Suprapubic skin (tissue), 4 donors: ENCODE measurements around a stretch of chr5.

GRCh38 chr5:172175250-172175998, 12.6 kb downstream of the STK10 start:
- PRO-cap, result no peak
- RAMPAGE, long total RNA, 4 experiments, result no peak in any of the 4 experiments

DNA sequence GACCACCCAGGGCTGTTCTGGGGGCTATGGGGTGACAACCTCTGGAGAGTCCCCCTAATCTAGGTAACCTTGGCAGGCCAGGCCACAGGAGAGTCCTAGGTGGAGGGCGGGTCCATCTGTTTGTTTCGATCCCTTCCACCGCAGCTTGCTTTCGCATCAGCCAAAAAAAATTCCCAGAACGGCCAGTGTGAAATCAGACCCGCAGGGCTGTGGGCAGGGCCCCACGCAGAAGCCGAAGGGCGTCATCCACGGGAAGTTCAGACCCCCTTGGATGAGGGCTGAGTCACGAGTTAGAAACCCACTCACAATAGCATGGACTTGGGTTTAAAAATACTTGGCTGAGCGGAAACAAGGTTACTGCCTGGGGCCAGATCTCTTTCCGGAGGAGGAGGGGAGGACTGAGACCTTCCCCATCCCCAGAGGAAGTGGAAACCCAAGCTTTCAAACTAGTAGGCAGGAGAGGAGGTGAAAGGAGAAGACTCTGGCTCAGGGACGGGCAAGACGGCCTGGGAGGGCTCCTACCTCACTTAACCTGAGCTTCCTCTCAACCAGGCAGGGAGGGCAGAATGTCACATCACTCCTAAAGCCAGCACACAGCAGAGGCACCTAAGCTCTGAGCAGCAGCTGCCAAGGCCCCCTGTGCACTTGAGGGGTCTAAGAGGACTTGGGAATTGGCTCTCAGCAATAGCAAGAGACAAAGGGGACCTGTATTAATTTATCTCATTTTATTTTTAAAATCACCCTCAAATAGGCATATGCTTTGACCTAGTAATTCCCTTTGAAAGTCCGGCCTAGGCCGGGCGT, 8.4 kb downstream of the STK10 start:
- PRO-cap, result unidirectional peak, plus-strand start at position 473 of the sequence
- RAMPAGE, long total RNA, 4 experiments, result no peak in any of the 4 experiments

DNA sequence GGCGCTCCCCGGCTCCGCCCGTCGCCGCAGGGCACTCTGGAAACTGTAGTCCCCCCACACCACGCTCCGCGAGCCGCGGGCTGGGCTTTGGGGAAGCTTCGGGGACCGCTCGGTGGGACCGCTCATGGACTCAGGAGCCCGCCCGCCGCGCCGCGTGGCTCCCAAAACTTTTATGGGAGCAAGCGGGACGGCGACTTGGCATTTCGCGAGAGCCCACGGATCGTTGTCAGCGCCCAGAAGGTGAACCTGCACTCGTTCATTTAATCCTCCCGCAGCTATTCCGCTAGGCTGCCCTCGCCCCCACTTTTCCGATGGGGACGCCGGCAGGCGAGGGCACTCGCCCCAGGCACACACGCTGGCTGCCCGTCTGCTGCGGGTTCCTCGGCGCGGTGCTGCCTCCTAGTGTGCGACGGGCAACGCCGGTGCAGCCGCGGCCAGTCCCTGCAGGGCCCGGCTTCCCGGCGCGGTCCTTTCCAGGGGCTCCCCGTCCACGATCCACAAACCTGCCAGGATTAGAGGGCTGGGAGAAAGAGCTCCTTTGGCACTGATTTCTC, 496 bp upstream of the STK10 start:
- PRO-cap, result bidirectional peak, plus-strand start at position 57 of the sequence, minus-strand start outside the sequence
- RAMPAGE, long total RNA, 4 experiments, result no peak in any of the 4 experiments

GRCh38 chr5:172365912-172366535, 82.5 kb upstream of the UBTD2 start:
- PRO-cap, result no peak
- RAMPAGE, long total RNA, 4 experiments, result no peak in any of the 4 experiments

DNA sequence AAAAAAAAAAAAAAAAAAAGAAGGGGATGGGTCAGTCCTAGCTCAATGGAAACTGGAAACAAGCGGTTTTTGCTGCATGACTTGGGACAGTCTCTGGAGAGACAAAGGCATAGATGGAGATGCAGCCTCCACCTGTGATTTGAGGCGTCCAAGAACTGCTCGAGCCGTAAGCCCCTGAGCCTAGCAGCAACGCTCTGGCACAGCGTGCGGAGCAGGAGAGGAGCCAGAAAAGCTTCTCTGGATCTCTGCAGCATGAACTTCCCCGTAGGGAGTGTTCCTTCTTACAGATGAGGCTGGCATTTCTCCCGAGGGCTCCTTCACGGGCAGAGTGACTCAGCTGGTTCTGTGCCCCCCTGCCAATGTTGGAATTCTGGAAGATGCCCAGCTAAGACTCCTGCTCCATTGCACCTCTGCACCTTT, 39.9 kb downstream of the SH3PXD2B start:
- PRO-cap, result no peak
- RAMPAGE, long total RNA, 4 experiments, result no peak in any of the 4 experiments

- PRO-cap, result no peak
- RAMPAGE, long total RNA, 4 experiments, result no peak in any of the 4 experiments
These were observed 30.6 kb downstream of the SH3PXD2B start for GRCh38 chr5:172423685-172424140.

GRCh38 chr5:172451597-172452262, 2.6 kb downstream of the SH3PXD2B start:
- PRO-cap, result unidirectional peak, minus-strand start at chr5:172451821
- RAMPAGE, long total RNA, 4 experiments, result no peak in any of the 4 experiments

DNA sequence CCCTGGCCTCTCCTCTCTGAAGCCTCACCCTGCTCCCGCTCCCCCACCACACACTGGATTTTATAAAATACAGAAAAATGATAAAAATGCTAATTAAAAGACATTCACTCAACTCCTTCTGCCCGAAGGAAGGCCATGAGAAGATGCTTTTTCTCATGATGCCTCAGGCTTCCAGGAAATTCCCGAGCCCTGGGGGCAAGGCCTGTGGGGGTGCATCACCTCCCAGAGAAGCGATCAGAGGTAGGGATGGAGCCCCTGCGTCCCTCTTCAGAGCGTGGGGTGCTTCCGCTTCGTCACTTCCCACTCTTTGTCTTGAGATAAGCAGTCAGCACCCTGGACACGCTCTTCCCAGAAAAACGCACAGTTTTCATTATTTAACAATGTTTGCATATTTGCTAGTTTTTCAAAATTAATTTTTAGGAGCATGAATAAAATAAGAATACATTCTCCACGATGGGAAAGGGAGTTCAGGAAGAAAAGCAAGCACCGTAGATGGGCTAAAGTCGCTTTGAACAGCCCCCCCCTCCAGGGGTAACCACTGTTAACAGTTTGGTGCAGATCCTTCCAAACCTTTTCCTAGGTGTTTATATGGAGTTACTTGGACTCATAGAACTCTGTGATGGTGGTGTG, 33.4 kb upstream of the SH3PXD2B start:
- PRO-cap, result no peak
- RAMPAGE, long total RNA, 4 experiments, result no peak in any of the 4 experiments

GRCh38 chr5:172503939-172504640, 49.8 kb upstream of the SH3PXD2B start:
- PRO-cap, result no peak
- RAMPAGE, long total RNA, 4 experiments, result no peak in any of the 4 experiments

DNA sequence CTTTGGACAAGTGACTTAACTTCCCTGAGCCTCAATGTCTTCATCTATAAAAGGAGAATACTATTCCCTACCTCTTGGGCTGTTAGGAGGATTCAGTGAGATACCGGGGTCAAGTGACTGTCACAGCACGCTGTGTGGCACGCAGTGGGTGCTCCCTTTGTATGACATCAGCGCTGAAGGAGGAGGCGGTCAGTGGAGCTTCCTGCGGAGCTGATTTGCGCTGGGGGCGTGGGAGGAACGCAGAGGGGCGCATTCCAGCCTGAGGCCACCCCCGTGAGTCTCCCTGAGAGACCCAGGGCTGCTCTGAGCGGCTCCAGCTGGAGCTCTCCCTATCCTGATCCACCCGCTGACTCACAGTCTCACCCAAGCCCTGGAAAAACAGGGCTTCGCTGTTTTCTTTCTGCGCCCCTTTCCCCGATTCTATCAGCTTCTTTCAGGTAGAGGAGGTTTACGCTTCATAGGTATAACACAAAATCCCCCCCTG, 24.3 kb upstream of the NEURL1B start:
- PRO-cap, result no peak
- RAMPAGE, long total RNA, 4 experiments, result no peak in any of the 4 experiments

DNA sequence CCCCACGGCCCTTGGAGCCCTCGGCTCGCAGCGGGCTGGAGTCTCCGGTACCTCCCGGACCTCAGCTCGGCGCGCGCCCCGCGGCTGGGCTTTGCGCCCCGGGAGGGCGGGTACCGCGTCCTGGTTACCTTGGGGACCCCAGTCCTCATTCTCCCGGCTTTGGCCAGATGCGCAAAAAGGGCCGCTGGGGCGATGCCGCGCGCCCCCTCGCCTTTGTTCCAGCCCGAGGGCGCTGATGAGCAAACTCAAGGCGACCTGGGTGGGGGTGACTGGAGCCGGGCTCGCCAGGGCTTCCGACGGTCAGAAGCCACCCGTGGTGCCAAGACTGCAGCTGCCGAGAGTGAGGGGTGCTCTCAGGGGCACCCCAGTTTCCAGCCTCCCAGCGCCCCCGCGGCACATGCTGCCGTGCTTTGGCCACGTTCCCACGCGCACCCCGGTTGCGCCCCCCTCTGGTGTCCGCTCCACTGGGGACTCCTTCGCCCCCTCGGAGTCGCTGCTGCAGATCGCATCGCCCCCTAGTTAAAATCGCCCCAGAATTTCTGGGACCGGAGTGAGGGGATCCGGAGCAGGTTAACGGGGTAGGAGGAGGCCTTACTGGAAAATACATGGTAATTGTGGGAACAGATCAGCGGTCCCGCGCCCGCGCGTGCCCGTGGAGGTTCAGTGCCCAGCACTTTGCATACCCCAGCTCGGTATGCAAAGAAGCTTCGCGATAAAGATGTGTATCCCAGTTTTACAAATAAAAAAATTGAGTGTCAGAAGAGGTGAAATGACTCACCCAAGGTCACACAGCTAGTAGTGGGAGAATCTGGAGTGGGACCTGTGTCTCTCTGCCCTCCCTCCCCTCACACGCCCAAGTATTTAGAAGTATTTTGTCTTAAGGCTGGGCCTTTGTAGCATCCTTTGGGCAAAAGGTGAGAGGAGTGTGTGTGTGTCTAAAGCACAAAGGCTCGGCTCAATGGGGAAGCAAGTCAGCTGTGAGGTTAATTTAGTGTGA, 754 bp downstream of the NEURL1B start:
- PRO-cap, result no peak
- RAMPAGE, long total RNA, 4 experiments, result start-site peak on the plus strand in 1 of 4 experiments, centred at position 168 of the sequence, 9 reads per replicate

GRCh38 chr5:172643341-172643969, 2.4 kb downstream of the NEURL1B start:
- PRO-cap, result no peak
- RAMPAGE, long total RNA, 4 experiments, result no peak in any of the 4 experiments

DNA sequence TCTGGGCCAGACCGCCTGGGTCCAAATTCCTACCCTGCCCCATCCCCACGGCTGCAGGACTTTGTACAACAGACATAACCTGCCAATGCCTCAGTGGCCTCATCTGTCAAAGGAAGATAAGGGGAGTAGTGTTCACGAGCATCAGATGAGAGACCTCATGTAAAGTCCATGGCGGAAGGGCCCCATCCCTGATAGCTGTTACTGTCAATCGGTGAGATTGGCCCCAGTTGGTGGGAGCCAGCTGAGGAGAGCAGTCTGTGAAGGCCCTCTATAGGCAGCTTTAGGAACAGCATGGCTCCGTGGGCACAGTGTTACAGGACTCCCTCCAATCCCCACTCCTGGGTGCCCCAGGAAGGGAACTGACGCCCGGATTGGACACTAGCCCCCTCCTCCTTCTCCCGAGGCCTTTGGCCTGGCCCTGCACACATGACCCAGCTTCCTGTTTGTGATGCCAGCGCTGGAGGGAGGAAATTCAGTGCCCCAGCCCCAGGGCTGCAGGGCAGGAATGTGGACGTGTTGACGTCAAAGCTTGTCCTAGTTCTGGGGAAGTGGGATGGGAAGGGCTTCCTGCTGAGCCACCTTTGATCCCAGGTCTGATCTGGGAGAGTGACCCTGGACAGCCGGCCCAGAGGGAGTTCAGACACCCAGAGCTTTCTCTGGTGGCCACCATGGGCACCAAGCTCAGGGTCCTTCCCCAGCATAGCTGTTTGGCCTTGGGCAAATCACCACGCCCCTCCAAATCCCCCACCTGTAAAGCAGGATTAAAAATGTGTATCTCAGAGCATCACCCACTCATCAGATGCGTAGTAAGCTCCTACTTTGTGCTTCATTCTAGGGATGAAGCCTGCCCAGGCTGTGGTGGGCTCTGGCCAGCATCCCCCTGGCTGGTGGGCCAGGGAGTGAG, 56.1 kb downstream of the DUSP1 start:
- PRO-cap, result no peak
- RAMPAGE, long total RNA, 4 experiments, result no peak in any of the 4 experiments

GRCh38 chr5:172720091-172720361, 51.0 kb downstream of the DUSP1 start:
- PRO-cap, result no peak
- RAMPAGE, long total RNA, 4 experiments, result no peak in any of the 4 experiments

- PRO-cap, result no peak
- RAMPAGE, long total RNA, 4 experiments, result no peak in any of the 4 experiments
These were observed 45.8 kb downstream of the DUSP1 start for GRCh38 chr5:172725092-172725627.

- PRO-cap, result no peak
- RAMPAGE, long total RNA, 4 experiments, result no peak in any of the 4 experiments
These were observed 7.0 kb downstream of the DUSP1 start for GRCh38 chr5:172763966-172764376.

GRCh38 chr5:172778118-172778913, 7.3 kb upstream of the DUSP1 start:
- PRO-cap, result no peak
- RAMPAGE, long total RNA, 4 experiments, result no peak in any of the 4 experiments

DNA sequence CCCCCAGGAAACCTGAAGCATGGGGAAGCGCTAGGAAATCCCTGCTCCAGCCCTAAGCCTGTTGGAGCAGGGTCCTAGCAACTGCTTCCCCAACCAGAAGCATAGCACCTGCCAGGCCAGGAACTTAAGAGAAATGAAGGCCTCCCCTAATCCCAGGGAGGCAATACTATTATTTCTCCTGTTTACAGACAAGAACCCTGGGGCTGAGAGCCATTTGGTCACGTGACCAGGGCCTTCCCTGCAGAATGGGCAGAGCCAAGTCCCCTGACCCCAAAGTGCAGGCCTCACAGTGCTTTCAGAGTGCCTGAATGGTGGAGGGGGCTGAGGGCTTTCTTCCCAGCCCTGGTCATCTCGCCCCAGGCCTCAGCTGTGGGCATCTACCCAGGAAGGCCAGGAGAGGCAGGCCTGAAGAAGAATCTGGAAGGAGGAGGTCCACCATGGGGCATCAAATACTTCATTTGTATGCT, 18.7 kb upstream of the DUSP1 start:
- PRO-cap, result no peak
- RAMPAGE, long total RNA, 4 experiments, result no peak in any of the 4 experiments

- PRO-cap, result no peak
- RAMPAGE, long total RNA, 4 experiments, result no peak in any of the 4 experiments
These were observed 29.1 kb upstream of the DUSP1 start for GRCh38 chr5:172799860-172800685.

DNA sequence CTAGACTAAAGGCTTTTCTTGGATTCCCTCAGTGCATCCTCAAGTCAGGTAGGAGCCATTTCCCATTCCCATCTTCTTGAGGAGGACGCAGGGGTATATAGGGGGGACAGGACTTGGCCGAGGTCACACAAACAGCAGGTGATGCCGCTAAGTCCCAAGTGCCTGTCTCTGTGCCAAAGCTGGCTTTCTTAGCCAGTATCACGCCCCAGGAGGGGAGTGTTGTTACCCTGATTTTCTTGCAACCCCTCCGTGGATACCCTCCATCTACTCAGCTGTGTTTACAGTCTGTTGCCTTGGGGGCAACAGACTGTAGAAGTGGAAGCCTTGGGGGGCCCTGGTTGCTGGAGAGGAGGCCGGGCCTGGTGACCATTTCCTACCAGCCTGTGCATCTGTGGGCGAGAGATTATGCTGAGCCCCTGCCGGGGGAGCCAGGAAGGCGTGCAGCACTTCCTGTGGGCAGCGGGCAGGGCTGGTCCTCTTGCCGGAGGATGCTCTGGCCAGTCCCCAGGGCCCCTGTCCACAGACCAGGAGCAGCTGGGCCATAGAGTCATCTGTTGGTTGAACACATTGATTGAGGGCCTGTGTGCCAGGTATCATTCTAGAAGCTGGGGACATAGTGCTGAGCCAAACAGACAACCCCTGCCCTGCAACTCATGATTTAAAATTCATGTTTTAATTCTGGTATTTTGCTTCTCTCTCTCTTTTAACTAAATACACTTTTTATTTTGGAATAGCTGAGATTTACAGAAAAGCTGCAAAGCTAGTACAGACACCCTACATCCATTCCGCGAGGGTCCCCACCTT, 11.1 kb downstream of the ERGIC1 start:
- PRO-cap, result no peak
- RAMPAGE, long total RNA, 4 experiments, result no peak in any of the 4 experiments